Measurements from ENCODE around the gene ANXA7.

GRCh38 chr10:73125533-73126865 is 15.7 kb downstream of the NUDT13 start:
- PRO-cap, result no peak
- RRBS, 2 experiments, result no CpG with 5 or more reads among the region's 6 CpGs

DNA sequence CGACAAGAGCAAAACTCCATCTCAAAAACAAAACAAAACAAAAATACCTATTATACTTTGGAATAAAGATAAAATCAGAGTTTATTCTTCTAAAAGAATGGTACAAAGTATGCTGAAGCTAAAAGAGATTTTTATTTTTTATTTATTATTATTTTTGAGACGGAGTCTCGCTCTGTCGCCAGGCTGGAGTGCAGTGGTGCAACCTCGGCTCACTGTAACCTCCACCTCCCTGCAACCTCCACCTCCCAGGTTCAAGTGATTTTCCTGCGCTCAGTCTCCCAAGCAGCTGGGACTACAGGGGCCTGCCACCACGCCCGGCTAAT is 12.9 kb downstream of the ECD start:
- PRO-cap, result no peak
- RRBS, 2 experiments, result no CpG with 5 or more reads among the region's 8 CpGs

- PRO-cap, result bidirectional peak, plus-strand start at chr10:73414176, minus-strand start at chr10:73414058
- RRBS, 2 experiments, result 2% methylated on average over 11 of the region's 37 CpGs
These were observed at the start of gene ANXA7 for GRCh38 chr10:73413916-73414513. ANXA7 (minus strand) TSS chr10:73414058.

GRCh38 chr10:73437825-73438341 is 4.5 kb upstream of the MSS51 start:
- PRO-cap, result no peak
- RRBS, 2 experiments, result no CpG with 5 or more reads among the region's 8 CpGs

- PRO-cap, result no peak
- RRBS, 2 experiments, result no CpG with 5 or more reads among the region's 4 CpGs
These were observed 17.6 kb downstream of the PPP3CB start for GRCh38 chr10:73477887-73478869.

DNA sequence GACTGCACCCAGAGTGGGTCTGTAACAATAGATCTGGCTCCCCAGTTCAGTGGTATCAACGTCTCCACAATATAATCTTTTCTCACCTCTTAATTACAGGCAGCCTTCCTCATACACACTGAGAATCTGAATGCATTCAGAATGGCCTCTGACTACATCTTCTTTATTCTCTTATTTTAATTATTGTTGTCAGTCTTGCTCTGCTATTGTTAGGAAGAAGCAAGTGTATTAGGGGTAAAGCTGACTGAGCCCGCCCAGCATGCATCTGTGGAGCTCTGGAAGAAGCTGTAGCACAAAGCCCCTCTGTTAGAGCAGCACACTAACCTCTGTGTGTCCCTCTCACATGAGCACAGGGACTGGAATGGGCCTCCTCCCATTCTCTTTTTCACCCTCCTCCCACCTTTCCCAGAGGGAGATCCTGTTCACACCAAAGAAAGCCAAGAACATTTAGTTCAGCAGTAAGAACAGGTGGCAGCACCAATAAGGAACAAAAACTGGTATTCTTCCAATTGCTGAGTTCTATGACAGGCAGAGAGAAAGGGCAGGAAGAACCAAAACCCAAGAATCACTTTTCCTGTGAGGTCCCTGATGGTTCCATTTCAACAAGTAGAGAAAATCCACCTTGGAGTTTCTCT is 37.9 kb downstream of the USP54 start:
- PRO-cap, result no peak
- RRBS, 2 experiments, result no CpG with 5 or more reads among the region's 2 CpGs

GRCh38 chr10:73625269-73626212 is 15.7 kb downstream of the MYOZ1 start:
- PRO-cap, result bidirectional peak, plus-strand start at chr10:73625403, minus-strand start at chr10:73625428; bidirectional peak, plus-strand start at chr10:73625797, minus-strand start at chr10:73625515; bidirectional peak, plus-strand start at chr10:73626152, minus-strand start at chr10:73625953
- RRBS, 2 experiments, result 1 to 2% methylated on average over 11 of the region's 64 CpGs

GRCh38 chr10:73651433-73651838 is 4.4 kb downstream of the SYNPO2L start:
- PRO-cap, result no peak
- RRBS, 2 experiments, result no CpG with 5 or more reads among the region's 6 CpGs

DNA sequence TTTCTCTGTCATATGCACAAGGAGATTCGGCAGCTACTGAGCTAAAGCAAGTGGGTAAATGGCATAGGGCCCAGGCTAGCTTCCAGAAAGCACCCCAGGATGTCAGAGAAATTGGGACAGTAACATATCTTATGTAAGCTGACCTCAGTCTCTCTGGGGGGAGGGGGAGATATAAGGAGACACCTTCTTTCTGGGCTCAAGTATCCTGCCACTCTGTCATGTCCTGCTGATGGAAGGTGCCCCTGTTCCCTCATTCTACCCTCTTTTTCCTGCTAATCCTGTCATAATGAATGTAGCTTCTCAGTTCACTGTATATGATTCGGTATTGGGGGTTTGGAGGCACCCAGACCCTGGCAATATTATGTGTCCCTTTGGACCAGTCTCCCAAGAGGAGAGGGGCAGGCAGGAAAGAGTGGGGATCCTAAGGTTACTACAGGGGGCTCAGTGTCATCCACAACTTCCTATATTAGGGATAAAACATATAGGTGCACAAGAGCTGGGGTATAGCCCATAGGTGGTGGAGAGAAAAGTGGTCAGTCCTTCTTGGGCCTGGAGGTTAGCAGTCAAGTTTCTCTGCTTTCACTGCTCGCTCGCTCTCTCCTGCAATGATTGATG is 918 bp upstream of the FUT11 start:
- PRO-cap, result no peak
- RRBS, 2 experiments, result no CpG with 5 or more reads among the region's 4 CpGs

DNA sequence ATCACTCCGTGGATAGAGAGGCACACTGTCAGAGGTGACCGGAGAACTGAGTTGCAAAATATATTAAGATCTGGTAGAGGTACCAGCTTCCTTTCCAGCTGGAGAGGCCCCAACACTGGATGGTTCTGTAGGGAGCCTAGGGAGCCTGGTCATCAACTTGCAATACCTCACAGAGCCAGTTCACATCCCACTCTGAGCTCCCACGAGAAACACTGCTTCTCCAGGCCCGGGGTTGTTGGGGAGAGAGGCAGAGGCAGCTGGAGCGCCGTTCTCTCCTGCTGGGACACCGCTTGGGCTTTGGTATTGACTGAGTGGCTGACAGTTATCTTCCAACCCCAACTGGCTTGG is 436 bp upstream of the FUT11 start:
- PRO-cap, result unidirectional peak, plus-strand start at position 223 of the sequence
- RRBS, 2 experiments, result no CpG with 5 or more reads among the region's 7 CpGs

DNA sequence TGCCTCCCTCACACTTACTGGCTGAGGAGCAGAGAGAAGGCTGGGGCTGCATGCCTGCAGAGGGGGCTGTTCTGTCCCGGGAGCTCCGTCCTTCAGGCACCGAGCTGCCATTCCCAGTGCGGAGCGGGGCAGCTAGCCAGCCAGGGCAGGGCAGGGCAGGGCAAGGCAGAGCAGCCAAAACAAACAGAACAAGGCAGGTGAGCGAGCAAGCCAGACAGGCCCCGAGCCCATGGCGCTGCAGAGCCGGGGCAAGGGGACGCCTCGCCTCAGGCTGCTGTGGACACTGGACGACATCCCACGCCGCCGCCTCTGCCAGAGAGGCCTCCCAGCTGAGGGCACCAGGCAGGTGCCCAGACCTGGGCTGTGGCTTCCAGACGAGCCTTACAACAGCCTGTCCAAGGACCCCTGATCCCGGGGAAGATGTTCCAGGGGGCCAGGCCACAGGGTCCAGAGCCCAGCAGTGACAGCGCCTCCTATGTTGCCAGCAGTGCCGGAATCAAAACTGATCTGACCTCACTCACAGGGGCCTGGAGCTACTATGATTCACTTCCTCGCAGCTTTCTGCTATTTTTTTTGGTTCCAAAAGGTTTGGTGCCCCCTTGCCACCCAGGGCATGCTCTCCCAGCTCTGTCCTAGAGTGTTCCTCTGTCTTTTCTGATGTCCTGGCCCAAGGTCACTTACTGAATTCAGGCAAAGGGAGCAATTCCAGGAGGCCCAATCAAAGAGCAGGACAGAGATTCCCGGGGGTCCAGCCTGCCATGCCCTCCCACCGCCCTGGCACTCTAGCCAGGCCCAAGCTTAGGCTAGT is 8.3 kb upstream of the NDST2 start:
- PRO-cap, result no peak
- RRBS, 2 experiments, result 89 to 97% methylated on average over 3 of the region's 22 CpGs

- PRO-cap, result no peak
- RRBS, 2 experiments, result no CpG with 5 or more reads among the region's 14 CpGs
These were observed 8.8 kb downstream of the CAMK2G start for GRCh38 chr10:73865356-73866192.

DNA sequence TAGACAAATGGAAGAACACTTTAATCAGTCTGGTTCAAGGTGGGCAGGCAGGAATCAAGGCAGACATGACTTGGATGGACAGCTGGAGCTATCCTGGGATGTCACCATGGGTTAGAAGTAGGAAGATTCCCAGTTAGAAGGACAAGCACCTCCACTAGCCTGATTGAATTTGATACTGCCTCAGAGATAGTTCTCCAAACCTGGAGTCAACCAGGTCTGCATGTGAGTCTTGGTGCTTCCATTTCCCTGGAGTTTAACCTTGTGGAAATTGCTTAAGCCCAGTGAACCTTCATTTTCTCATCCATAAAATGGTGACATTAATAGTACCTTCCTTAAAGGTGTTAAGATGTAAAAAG is 6.3 kb upstream of the PLAU start:
- PRO-cap, result no peak

DNA sequence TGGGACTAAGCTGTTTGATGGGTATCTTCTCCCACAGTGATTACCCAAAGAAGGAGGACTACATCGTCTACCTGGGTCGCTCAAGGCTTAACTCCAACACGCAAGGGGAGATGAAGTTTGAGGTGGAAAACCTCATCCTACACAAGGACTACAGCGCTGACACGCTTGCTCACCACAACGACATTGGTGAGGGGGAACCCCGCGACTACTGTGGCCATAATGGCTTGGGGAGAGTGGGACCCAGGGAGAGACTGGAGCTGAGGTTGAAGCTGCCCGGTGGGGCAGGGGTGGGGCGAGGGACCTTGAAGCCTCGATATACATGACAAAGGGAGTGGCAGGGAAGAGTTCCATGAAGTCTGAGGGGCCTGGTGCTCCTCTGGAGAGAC is 3.0 kb downstream of the PLAU start:
- PRO-cap, result no peak
- RRBS, 2 experiments, result no CpG with 5 or more reads among the region's 11 CpGs

- PRO-cap, result no peak
- RRBS, 2 experiments, result no CpG with 5 or more reads among the region's 12 CpGs
These were observed 19.8 kb downstream of the PLAU start for GRCh38 chr10:73930590-73931206.

DNA sequence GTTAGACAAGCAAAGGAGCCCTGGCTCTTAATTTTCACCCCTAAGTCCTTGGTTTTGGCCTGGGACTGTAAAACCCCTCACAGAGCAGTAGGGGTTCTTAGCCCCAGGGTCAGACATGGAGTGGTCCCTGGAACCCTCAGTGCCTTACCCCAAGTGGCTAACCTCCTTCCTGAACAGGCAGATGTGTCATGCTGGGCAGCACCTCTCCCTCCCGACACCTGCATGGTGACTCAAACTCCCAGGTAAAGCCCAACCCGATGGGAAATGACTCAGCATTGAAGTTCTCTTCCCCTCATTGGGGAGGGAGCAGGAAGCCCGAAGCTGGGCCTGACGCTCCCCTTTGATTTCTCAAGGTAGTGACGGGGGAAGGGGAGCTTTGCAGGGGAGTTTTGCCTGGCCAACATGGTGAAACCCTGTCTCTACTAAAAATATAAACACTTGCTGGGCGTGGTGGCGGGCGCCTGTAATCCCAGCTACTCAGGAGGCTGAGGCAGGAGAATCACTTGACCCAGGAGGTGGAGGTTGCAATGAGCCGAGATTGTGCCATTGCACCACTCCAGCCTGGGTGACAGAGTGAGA is 21.4 kb downstream of the PLAU start:
- PRO-cap, result no peak
- RRBS, 2 experiments, result no CpG with 5 or more reads among the region's 9 CpGs

- PRO-cap, result no peak
- RRBS, 2 experiments, result no CpG with 5 or more reads among the region's 4 CpGs
These were observed 687 bp upstream of the VCL start for GRCh38 chr10:73997249-73997608.

DNA sequence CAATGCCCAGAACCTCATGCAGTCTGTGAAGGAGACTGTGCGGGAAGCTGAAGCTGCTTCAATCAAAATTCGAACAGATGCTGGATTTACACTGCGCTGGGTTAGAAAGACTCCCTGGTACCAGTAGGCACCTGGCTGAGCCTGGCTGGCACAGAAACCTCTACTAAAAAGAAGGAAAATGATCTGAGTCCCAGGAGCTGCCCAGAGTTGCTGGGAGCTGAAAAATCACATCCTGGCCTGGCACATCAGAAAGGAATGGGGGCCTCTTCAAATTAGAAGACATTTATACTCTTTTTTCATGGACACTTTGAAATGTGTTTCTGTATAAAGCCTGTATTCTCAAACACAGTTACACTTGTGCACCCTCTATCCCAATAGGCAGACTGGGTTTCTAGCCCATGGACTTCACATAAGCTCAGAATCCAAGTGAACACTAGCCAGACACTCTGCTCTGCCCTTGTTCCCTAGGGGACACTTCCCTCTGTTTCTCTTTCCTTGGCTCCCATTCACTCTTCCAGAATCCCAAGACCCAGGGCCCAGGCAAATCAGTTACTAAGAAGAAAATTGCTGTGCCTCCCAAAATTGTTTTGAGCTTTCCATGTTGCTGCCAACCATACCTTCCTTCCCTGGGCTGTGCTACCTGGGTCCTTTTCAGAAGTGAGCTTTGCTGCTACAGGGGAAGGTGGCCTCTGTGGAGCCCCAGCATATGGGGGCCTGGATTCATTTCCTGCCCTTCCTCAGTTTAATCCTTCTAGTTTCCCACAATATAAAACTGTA is 32.4 kb downstream of the AP3M1 start:
- PRO-cap, result no peak
- RRBS, 2 experiments, result no CpG with 5 or more reads among the region's 3 CpGs

- PRO-cap, result no peak
- RRBS, 2 experiments, result no CpG with 5 or more reads among the region's 14 CpGs
These were observed 67.0 kb downstream of the ADK start for GRCh38 chr10:74217961-74218564.

GRCh38 chr10:74224044-74225043 is 73.3 kb downstream of the ADK start:
- PRO-cap, result no peak
- RRBS, 2 experiments, result no CpG with 5 or more reads among the region's 5 CpGs

Data from HEK293 (cell line).